Left lung (tissue), 1 donor: ENCODE measurements around the genes MUCL1, OR6C2, OR6C4, OR2AP1 and SARNP.

DNA sequence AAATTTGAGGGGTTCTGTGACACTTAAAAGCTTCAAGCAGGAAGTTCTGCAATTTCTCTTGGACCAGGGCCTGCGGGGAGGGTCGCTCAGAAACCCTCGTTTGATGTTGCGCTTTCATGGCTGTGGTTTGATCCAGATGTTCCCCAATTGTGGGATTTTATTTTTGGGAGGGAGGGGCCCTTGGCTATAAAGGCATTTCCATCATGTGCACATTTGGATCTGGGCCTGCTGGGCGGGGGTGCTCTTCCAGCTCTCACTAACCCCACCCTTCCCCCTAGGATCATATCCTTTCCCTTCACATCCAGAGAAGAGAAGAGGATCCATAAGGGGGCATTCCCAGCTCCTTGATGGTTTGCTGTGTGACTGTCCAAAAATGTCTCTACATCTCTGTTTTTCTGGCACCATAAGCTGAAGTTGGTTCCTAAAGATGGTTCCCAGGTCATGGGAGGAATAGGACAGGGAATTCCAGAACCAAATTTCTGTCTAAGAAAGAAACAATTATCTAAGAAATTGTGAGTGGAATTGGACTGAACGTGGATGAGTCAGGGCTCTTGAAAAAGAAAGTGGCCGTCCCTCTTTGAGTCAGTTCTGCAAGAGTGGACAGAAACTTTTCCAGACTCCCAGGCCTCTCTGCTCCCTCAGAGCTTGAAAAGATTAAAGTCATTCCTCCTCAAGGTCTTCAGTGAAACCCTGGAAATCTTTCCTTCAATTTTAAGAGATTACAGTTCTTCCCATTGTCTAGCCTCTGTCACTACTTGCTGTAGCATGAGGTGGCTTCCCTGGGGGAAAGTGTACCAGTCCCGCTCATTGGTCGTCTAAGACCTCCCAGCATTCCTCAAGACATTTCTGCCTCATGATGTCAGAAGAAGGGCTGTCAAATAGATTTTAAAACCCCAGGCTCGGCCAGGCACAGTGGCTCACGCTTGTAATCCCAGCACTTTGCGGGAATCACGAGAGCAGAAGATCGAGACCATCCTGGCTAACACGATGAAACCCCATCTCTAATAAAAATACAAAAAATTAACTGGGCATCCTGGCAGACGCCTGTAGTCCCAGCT, 47.0 kb downstream of the SMUG1 start:
- PRO-cap: no peak

DNA sequence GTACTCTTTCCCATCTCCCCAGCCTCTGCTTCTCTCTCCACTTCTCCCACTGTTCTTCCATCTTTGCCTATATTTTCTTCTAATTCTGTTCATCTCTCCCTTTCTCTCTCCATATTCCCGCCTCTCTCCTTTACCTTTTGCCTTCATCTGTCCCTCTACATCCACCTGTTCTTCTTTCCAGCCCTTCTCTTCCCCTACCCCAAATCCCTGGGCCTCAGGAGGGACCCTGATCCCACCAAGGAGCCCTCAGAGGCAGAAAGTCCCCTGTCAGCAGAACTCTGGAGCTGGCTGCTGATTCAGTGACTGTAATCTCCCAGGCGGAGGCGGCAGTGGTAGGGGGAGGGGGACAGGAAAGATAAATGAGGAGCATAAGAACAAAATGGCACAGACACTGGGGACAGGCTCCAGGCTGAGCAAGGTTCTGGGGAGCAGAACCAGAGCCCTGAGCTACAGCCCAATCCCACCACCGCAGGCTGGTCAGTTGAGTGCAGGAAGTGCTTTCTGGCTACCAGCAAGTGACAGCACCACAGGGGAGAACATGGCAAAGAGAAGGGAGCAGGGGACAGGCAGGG, 27.2 kb downstream of the SMUG1 start:
- PRO-cap: no peak

GRCh38 chr12:54214498-54215061, 25.8 kb upstream of the SMUG1 start:
- PRO-cap: no peak

GRCh38 chr12:54217368-54218542, 29.0 kb upstream of the SMUG1 start:
- PRO-cap: unidirectional peak, minus-strand start at chr12:54217906

GRCh38 chr12:54292369-54293117, 8.3 kb downstream of the NFE2 start:
- PRO-cap: no peak

DNA sequence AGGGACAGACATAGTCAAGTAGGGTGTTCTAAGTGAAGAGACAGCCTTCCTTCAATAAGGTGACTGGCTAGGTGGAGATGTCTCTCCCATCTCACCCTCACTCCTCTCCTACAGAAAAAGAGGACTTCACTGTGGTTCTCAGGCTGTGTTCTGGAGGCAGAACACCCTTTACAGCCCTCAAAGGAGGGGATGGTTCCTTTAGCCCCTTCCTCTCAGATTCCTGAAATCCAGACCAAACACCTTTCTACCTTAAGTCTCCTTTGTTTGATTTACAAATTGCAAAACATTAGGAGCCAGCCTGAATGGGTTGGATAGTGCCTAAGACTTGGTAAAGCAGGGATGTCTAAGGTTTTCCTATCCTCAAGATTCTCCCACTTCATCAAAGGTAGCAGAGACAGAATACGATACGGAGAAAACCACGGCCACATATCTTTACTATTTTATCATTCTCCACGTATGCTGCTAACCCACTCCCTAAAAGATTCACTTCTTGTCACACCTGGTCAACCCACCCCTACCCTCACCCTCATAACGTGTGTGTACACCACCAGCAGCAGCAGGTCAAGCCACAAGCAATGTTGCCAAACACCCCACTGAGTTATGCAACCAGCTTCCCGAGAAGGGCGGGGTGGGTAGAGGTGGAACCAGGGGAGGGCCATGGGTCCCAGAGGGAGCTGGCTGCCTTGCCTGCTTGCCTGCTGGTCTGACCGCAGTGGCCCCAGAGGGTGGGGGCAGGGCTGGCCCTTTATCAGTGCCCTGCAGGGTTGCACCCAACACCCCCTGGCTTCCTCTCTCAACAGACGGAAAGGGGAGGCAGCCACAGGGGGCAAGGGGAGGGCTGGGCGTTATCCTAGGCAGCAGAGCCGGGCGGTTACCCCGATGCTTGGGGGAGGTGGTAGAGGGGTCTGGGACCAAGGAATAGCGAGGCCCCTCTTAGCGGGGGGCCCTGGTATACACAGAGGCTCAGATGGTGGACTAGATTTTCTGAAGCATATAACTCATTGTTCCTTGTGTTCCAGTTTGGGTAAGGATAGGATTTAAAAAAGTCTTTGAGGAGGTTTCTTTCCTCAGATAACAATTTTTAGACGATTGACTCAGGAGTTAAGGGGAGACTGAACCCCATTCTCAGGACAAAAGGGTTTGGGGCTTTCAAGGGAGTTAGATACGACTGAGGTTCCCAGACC, 3.3 kb upstream of the NFE2 start:
- PRO-cap: no peak

DNA sequence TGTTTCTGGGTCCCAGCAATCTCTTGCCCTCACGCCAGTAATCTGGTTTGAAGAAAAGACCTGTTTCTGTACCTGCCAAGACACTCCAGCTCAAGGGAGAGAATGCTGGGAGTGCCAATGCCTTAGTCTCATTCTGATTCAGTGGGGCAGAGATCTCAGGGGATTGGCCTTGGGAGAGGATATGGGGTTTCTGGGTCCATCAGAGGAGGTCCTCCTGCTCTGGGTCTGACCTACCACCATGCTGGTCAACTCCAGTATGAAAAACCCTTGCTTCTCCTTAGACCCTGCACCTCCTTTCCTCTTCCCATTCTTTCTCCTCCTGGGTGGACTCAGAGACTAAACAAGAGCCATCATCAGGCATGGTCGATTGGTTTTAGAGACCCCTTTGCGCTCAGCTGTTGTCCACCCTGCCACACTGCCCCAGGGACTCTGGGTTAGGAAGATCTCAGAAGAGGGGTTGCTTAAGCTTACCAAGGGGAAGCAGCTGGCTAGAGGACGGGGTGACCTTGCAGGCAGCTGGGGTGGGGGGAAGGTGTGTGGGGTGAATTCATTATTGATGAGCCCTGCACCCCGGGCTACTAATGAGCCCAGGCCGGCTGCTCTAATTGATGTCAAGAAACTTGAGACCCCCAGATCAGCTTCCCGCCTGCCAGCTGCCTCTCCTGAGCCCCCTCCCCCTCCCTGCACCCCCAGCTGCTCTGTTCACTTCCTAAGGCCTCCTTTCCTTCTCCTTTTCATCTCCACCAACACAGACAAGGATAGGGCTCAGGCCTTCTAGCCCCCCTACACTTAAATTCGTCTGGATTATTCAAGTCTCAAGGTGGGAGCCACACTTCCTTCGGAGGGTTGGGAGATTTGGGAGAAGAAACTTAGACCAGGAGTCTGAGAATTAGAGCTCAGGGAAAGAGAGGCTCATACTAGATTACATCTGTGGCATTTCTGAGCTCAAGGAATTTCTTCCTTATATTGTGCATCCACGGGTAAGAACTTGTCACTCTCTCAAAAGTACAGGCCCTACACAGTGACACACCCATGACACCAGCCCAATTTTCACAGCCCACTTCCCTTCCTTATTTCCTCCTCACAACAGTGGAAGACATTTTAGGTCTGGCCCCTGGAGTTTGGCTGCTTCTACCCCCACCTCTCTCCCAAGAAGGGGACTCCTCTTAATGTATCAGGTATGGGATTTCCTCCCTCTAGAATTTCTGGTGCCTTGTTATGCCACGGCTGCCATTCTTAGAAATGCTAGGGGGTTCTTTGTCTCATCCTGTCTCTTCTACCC, 8.8 kb upstream of the ZNF385A start:
- PRO-cap: no peak

- PRO-cap: no peak
These were observed 6.9 kb upstream of the PDE1B start for GRCh38 chr12:54542395-54543017.

DNA sequence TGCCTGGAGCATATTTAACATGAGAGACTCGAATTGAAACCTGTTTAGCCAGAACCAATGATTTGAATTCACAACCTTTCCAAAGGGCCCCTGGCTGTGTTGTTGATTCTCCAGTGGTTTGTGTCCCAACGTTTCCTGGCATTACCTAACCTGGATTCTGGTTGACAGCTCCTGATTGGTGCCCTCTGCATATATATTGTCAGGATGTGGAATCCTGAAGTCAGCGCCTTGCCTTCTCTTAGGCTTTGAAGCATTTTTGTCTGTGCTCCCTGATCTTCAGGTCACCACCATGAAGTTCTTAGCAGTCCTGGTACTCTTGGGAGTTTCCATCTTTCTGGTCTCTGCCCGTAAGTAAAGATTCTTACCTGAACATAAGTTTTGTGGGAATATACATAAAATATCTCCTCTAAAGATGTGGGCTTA, at the start of gene MUCL1:
MUCL1 (plus strand) TSS at position 223 of the 423 bp plus-strand sequence.
- PRO-cap: no peak

- PRO-cap: no peak
These were observed at the start of gene OR6C2 for GRCh38 chr12:55443914-55444341. Gene OR6C2 (plus strand): TSS chr12:55444076.

GRCh38 chr12:55483759-55484111, 8.4 kb upstream of the OR6C68 start:
- PRO-cap: no peak

DNA sequence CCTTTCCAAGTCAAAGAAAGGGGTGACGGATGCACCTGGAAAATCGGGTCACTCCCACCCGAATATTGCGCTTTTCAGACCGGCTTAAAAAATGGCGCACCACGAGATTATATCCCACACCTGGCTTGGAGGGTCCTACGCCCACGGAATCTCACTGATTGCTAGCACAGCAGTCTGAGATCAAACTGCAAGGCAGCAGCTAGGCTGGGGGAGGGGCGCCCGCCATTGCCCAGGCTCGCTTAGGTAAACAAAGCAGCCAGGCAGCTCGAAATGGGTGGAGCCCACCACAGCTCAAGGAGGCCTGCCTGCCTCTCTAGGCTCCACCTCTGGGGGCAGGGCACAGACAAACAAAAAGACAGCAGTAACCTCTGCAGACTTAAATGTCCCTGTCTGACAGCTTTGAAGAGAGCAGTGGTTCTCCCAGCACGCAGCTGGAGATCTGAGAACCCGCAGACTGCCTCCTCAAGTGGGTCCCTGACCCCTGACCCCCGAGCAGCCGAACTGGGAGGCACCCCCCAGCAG, 7.9 kb upstream of the OR6C68 start:
- PRO-cap: no peak

DNA sequence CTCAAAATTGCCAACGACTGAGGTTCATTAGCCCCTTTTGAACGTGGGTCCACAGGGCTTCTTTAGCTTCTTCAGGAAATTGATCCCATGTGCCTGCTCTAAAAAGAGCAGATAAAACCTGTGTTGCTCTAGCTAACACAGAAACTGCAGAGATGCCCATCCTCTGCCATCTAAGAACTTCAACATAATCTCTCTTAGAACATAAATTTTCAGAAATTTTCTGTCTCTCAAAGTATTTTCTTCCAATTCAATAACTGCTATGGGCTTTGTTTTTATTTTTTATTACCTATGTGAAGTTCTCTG, at the start of gene OR6C4:
OR6C4 (plus strand) TSS at position 151 of the 303 bp plus-strand sequence.
- PRO-cap: no peak

- PRO-cap: no peak
These were observed at the start of gene OR2AP1 for GRCh38 chr12:55572193-55572555. Gene OR2AP1 (plus strand): TSS chr12:55572468.

- PRO-cap: bidirectional peak, plus-strand start at chr12:55646529, minus-strand start at chr12:55646303
These were observed 9.6 kb downstream of the OR10P1 start for GRCh38 chr12:55646078-55646889.

DNA sequence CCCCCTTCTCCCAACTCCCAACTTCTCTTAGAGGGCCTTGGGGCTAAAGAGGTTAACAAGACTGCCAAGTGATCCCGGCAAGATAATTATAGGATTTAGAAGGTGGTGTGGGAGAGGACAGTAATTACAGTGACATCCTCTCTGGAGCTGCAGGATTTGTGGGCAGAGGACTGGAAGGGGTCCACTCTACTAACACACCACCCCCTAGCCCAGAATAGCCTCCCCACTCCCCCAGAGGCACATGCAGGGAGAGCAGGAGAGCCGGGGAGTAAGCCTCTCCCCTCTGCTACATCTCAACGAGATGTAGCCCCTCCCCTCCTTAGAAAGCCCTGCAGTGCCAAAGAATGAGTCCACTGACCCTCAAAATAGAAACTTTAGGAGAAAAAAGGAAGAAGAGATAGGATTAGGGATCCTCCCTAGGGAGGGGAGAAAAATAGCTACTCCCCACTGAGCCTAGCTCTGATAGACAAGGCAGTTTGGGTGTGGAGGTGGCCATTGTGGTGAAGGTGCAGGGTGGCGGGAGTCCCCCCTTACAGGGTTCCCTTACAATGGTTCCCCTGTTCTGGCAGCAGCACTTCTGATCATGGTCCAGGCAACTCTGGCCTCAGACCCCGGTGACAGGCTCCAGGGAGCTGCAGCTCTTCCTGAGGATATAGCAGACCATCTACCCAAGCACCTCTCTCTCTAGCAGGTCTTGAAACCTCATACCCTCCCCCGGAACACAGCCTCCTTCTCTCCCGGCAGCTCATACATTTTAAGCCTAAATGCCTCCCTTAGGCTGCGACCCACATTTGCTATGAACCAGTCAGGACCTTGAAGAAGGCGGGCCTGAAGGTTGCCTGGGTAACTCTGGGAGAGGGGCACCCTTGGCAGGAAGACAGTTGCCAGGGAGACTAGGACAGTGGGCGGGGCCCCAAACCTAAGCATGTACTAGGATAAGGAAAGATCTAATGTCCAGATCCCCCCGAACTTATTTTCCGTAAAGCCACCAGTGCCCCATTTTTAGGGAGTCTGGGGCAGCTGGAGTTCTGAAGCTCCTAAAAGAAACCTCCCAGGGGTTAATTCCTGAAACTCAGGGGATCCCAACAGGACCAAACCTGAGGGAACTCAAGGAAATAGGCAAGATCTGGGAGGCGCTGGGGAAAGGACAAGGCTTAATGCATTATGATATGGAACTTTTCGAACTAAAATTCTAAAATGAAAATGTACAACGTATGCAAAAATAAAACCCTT, 4.8 kb upstream of the GDF11 start:
- PRO-cap: unidirectional peak, minus-strand start at position 815 of the sequence

DNA sequence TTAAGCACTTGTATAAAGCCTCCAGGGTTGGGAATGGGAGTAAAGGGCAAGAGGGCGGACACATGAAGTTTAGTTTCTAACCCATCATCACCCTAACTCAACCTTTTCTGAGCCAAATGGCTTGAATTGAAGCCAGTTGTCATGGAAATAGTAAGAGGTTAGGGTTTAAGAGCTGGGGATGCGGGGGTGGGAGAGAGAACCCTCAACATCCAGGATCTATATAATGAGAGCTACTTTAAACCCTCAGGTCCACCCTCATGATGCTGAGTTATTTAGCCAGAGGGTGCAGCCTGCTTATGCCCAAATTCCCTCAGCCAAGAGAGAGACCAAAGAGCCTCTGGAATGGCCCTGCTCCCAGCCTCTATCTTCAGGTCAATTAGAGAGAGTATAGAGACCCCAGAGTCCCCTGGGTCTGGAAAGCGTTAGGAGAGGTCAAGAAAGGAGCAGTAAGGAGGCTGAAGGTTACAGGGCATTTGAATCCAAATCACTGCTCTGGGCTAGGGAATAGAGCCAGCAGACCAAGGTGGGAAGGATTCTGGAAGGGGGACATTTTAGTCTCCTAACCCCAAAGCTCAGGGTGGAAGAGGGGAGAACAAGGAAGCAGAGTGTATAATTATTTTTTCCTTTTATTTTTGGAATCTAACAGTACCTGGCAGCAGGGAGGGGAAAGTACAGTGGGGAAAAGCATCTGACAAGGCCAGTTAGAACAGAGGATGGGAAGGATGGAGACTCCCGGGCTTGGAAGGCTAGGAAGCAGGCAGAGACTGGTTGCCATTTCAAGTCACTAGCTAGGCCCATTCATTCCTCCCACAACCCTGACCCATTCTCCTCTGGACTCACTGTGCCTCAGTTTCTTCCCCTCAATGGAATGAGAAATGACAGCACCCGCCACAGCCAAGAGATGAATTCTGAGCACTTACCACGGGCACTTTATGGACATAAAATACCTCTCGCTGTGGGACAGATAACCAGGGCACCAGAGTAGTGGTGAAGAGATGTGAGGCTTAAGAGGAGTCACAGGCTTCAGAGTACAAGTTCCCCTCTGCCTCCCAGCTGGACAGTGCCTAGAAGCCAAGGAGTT, 8.0 kb downstream of the GDF11 start:
- PRO-cap: no peak

- PRO-cap: bidirectional peak, plus-strand start at chr12:55818044, minus-strand start at chr12:55817722
These were observed at the start of gene SARNP for GRCh38 chr12:55817551-55817910. Gene SARNP (minus strand): TSS chr12:55817724.

DNA sequence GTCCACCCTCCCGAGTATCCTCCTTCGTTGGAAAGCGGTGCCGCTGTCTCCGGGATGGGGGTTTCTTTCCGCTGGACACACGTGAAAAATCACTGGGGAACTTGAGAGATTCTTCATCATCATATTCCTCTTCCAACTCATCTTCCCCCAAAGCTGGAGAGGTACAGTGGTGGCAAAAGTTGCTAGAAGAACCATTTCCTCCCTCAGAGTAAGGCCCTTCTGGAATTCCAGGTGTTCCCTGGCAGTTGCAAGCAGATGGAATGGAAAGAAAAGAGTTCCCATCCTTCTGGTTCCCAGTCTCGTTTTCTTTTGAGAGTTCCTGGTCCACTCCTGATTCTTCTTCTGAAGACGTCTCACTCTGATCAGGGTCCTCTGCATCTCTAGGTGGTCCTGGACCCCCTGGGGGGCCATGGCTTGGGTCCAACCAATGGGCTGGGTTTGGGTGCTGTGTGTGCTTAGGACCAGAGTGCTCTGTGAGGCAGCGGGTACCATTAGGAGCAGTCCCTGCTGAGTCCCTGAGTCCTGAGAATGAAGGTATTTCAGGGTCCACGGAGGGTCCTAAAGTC, 1.3 kb downstream of the DNAJC14 start:
- PRO-cap: no peak

DNA sequence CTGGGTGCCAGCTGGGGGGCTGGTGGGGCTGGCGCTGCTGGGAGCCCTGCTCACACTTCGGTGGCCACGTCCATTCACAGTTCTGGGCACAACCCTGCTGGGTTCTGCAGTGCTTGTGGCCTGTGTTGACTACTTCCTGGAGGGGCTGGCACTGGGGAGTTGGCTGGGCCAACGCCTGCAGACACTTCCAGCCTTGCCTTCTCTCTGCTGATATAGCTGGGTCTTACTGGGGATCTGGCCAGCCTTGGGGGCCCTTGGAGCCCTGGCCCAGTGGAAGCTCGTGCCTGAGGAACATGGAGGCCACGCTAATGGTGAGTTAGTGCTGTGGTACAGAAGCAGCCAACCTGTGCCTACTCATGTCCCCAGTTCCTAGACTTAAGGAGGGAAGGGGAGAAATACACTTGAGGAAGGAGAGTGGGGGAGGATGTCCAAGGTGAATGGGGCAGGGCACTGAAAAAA, 3.9 kb upstream of the DNAJC14 start:
- PRO-cap: no peak